A673 (cell line): ENCODE results near the gene TBC1D3D.

DNA sequence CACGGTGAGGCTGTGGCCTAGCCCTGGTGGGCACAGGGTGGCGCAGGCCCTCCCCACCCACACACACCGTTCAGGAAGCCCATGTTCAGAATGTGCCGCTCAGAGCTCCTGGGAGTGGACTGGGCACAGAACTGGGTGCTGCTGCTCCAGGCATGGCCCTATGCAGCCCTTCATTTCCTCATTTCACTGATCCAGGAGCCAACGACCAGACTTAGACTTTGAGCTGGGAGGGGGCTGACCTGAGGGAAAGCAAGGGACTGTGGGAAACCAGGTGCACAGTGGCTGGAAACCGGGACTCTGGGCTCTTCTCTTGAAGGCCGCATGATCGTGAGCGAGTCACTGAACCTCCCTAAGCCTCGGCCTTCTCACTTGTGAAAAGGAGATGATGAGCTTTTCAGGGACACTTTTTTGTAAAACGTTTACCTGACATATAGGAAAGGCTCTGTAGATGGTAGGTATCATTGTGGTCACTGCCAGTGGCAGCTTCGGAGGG is 2.3 kb upstream of the MRM1 start:
- PRO-cap: no peak

- PRO-cap: no peak
These were observed 273 bp upstream of the LHX1 start for GRCh38 chr17:36937022-36937382.

DNA sequence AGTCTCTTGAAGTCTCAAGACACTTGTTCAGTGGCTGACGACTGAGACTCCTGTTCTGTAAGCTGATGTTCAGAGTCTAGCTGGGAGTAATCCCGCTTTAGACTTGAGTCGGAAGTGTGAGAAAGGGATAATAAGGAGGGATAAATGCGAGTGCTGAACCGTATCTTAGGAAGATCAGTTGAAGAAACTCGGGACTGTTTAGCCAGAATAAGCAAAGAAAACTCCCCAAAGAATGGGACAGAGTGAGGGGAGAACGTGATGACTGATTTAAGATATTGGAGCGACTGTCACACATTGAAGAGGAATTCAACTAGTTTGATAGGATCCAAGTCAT is 873 bp downstream of the AATF start:
- PRO-cap: no peak

DNA sequence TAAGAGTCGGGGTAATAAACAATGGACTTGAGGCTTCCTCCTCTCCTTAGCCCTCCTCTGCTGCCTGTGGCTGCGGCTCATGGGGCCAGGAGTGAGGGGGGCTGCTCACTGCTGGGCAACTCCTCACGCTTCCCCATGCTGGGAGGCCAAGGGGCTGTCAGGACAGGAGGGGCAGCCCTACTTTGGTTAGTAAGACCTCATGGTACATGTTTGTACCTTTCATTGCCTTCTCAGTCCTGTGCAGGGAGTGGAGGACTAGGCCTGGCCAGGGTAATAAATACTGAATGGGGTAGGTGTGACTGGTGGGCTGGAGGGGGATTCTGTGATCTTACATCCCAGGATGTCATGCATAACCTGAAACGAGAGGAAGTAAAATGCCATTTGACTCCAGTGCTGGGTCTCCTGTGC is 138.1 kb downstream of the AATF start:
- PRO-cap: no peak

DNA sequence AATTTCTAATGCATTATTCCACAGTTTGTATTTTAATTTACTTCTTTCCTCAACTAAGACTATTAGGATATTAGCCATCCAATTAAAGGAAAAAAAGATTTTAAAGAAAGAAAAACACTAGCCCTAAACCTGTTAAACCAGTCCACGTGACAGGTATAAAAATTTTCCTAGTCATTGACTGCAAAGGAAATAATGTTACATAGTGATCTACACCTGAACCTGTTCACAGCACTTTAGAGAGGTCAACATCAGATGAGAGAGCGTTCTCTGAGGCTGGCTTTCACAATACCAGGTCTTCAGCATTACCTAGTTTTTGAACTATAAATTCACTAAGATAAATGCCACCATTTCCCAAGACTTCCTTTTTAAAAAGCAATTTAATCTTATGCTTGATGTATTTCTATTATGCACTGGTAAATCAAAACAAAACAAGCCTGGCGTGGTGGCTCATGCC is 19.0 kb upstream of the C17orf78 start:
- PRO-cap: no peak

- PRO-cap: no peak
These were observed 6.4 kb upstream of the DUSP14 start for GRCh38 chr17:37483269-37483756.

DNA sequence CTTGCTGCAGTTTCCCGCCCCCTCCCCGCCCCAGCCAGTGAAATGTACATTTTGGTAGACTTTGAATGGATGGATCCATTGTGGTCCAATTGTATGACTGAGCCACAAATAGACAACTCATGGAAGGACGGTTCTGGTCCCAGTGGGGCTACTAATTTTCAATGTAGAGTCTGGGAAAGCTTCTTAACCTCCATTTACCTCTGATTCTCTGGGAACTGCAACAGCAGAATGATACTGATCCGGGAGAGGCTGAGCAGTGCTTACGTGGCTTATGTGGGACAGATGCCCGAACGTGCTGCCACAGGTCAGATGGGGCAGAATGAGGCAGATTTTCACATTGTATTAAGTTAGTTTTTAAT is 11.2 kb downstream of the DUSP14 start:
- PRO-cap: no peak

- PRO-cap: no peak
These were observed 22.9 kb downstream of the SYNRG start for GRCh38 chr17:37586381-37586614.

DNA sequence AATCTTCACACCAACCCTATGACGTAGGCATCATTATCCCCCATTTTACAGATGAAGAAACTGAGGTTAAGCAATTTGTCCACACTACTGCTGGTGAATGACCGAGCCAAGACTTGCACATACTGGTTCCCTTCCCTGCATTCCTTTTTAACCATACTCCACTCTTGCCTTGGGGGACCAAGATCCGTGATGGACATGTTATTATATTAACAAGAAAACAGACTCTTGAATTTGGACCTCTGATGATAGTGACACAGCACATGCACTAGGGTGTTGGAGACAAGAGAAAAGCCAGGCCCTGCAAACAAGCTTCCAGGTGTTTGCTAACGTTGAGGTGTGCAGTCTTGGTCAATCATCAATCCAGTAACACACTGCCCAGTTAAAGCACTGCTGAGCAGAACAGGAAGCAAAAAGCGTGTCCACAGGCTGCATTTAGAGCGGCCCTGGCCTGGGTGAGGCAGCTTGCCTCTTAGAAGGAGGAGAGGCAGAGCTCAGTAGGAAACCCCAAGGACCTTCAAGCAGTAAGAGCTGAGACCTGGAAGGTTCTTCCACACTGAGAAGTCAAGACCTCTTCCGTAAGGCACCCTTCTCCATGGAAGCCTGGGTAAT is 36.7 kb downstream of the HNF1B start:
- PRO-cap: no peak

DNA sequence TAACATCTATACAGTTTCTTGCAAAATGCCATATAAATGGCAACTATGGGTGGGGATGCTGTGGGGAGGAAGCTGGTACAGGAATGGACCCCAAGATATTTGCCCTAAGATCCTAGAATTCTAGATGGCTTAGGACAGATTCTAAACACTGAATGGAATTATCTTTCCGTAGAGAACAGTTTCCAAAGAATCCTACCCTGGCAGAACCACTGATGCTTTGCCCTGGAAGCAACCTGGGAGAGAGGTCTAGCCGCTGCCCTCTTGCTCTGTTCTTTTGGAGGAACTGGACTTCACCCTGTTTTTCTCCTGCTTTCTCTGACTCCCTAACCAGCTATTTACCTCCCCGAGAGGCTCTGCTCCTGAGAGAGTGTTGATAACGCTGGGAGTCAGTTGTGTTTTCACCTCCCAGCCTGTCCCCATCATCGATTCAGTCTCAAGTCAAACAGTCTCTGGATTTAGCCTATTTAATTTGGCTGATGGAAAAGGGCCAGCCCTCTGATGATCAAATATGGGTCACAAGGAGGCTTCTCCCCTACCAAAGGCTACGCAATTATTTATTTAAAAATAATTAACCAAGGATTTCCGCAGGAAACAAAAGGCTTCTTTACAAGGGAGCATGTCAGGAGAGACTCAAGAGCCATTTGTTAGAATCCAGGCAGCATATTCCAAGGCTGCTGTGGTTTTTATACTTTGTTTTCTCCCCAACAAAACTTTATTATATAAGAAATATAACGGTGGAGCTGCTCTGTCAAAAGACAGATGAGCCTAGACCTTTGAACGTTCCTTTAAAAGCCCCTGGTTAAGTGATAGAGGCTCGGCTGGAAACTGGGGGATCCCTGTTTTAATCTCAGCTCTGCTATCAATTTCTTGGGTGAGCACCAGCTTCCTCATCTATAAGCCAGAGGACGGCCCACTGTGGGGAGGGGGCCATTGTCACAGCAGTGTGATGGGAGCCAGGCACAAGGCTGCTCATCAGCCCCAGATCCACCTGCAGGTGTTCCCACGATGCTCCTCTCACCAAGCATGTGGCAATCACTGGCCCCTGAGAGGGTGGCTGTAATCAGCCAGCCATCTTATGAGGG is 31.7 kb downstream of the HNF1B start:
- PRO-cap: no peak

DNA sequence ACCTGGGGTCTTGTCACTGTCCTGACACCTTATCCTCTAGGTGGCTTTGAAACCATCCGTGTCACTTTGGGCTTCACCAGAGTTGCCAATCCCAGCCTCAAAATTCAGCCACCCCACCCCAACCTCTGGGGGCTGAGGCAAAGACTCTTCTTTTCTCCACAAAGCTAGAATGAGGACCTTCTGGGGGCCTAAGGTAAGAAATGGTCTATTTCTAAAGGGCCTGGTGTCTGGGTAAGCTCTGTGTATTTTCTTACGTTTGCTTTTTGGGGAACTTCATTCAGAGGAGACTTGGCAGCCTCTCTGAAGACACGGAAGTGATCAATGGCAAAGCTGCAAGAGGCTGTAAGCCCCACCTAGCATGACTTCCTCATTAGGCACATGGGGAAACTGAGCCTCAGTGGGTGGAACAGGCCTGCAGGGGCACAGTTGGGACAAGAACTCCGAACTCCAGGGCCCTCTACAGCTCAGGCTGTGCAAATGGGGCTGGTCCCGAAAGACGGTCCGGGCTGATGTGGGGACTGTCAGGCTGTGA is 80.2 kb upstream of the TBC1D3K start:
- PRO-cap: no peak

DNA sequence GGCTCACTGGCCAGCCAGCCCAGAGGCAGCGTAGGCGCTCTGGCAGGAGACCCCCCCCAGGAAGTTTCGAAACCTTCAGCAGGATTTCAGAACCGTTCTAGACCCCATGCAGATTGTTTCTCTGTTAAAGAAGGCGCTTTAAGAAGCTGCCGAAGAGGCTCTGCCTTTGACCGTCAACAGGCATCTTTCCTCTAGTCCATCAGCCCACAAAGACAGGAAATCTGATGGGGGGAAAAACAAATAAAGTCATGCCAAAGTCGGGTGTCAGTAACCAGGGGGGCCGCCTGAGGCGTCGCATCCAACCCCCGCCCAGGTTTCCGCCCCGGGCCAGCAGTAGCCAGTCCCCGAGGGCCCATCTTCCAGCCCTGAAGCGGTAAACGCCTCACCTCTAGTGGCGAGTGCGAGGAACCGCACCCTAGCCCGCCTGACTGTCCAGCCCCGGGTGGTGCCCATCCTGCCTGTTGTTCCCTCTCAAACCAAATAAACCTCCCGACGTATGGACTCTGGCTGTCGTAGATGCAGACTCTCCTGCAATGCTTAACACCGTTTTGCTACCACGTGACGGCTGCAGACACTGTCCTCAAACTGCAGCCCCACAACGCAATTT is 79.6 kb upstream of the TBC1D3K start:
- PRO-cap: no peak

GRCh38 chr17:38003565-38004234 is at the start of gene TBC1D3D:
TBC1D3D (plus strand) TSS chr17:38003976.
- PRO-cap: no peak

GRCh38 chr17:38395741-38396381 is 32.4 kb upstream of the ARHGAP23 start:
- PRO-cap: no peak

DNA sequence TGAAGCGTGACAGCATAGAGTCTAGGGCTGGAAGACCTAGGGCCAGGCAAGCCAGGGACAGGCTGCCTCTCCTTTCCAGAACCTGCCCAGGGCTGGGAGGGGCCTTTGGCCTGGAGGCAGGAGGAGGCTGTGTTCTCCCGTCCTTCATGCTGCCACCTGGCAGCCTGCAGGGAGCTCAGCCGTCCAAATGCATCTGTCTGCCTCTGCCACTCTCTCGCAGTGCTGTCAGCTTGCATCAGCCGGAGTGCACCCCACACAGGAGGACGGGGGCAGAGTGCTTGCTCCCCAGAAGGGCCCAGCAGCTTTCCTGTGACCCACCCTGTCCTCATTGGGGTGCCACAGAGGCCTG is 31.3 kb downstream of the ARHGAP23 start:
- PRO-cap: no peak

DNA sequence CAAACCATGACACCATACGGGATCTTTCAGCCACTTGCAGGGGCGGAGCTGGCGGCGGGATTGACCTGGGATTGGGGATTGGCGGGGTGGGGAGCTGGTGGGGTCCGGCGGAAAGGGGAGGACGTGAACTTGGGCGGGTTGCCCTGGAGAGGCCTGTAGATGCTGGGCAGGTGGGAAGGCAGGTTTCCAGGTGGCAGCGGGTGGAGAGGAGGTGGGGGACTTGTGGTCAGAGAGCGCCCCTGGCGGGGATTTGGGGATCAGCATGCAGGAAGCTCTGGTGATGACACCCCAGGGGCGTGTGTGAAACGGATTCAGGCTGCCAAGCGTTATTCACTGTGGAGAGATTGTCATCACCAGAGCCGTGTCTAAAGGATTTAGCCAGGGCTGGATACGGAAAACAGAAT is 81.0 kb downstream of the ARHGAP23 start:
- PRO-cap: no peak

GRCh38 chr17:38559005-38559362 is 46.8 kb downstream of the SRCIN1 start:
- PRO-cap: no peak

GRCh38 chr17:38705802-38706461 is 859 bp downstream of the MLLT6 start:
- PRO-cap: no peak

DNA sequence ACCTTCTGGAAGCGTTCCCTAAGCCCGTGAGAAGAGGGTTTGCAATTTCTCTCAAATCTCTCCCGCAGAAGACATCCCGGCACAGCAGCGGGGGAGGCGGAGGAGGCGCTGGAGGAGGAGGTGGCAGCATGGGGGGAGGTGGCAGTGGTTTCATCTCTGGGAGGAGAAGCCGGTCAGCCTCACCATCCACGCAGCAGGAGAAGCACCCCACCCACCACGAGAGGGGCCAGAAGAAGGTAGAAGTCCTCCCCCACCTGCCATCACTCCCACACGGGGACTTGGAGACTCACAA is 6.7 kb downstream of the MLLT6 start:
- PRO-cap: no peak

DNA sequence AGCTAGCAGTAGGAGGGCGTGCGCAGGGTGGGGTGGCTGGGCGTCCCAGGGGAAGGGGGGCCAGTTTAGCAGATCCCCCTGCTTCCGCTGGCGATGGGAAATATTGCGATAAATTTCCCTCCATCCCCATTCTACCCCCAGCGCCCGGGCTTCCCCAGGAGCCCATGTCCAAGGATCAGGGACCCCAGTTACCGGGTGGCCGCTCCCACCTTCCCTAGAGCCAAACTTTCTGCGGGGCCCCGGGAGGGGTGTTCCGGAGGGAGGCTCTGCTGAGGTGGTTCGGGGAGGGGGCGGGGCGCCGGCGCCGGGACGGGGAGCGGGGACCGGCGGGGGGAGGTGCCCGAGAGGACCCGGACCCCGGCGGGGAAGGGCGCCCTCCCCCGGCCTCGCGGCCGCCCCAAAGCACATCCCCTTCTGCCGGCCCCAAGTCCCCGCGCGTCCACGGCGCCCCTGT is 831 bp downstream of the PCGF2 start:
- PRO-cap: no peak